Mesenchymal stem cell of adipose (primary cell): ENCODE data around the genes CHCHD10 and DDTL.

- CAGE, long polyA plus RNA = no peak
Observed at GRCh38 chr22:23695932-23696843, 5.4 kb downstream of the RGL4 start.

- CAGE, long polyA plus RNA = no peak
Observed at GRCh38 chr22:23767323-23768279, at the start of gene CHCHD10. TSS of gene CHCHD10 (minus strand) at chr22:23767972.

- CAGE, long polyA plus RNA = no peak
Observed at GRCh38 chr22:23773621-23774103, 1.0 kb downstream of the MMP11 start.

GRCh38 chr22:23833907-23834655 lies 4.7 kb downstream of the DERL3 start:
- CAGE, long polyA plus RNA = no peak

DNA sequence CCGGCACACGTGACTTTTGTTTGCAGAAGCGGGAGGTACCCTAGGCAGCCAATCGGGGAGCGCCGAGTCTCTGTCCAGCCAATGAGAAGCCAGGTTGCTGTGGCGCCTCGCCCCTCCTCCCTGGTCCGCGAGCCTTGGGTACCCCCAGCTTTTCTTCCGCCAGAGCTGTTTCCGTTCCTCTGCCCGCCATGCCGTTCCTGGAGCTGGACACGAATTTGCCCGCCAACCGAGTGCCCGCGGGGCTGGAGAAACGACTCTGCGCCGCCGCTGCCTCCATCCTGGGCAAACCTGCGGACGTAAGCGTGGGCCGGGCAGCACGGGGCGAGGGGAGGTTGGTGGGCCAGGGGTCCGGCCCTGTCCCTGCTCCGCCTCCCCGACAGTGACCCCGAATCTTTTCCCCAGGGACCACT lies at the start of gene DDTL:
Gene DDTL, plus strand, starts transcription at position 162 of the 410 bp plus-strand sequence.
- CAGE, long polyA plus RNA = no peak

DNA sequence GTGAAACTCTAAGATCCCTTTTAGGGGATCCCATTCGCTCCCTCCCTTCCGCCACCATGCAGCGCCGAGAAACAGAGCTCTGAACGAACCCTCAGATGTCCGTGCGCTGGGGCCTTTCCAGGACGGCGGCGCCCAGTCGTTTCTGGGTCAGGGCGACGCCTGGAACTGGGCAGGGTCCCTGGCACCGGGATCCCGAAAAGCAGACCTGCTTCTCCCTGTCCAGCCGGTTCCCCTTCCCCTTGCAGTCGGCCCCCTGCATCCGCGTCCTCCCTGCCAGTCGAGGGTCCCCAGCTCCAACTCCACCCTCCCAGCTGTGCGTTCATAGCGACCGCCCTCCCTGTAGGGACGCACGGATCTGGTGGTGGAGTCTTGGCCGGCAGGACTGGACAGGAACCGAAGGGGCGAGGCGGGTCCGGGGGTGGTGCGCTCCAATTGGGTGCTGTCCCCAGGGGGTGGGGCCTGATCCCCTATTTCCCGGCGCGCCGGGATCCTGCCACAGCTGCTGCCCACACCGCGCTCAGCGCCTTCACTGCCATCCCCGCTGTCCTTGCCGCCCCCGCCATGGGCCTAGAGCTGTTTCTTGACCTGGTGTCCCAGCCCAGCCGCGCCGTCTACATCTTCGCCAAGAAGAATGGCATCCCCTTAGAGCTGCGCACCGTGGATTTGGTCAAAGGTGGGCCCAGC lies 5.5 kb upstream of the DDT start:
- CAGE, long polyA plus RNA = no peak

DNA sequence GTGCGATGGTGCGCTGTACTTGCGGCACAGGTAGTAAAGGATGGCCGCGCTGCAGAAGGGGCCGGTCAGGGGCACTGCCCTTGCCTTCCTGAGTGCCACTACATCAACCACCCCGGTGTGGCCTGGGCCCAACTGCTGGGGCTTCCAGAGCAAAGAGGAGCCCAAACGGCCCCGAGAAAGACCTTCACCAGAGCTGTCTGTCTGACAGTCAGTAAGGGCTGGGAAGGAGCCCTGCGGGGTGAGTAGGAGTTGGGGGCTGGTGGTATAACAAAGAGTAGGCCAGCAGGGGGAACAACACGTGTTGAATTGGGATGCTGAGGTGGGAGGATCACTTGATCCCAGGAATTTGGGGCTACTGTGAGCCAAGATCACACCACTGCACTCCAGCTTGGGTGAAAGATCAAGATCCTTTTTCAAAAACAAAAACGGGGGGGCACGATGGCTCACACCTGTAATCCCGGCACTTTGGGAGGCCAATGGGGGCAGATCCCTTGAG lies 3.9 kb downstream of the GSTT4 start:
- CAGE, long polyA plus RNA = no peak

- CAGE, long polyA plus RNA = no peak
Observed at GRCh38 chr22:24050732-24051209, 39.7 kb downstream of the CABIN1 start.

DNA sequence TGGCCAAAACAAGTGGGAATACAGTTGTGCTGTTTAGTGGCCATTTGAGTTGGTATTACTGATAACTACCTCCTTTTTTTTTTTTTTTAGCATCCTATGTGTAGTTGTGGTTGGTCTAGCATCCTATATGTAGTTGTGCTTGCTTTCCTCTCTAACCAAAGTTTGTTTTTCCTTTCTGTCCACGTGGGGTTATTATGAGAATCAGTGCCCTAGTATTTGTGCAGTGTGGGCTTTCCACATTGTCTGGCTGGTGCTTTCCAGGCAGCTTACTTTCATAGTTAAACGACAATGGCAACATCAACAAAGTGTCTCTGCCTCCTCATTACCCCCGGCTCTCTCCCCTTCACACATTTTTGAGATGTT lies 19.0 kb downstream of the SPECC1L start:
- CAGE, long polyA plus RNA = no peak

- CAGE, long polyA plus RNA = no peak
Observed at GRCh38 chr22:24499546-24500126, 4.5 kb downstream of the UPB1 start.

DNA sequence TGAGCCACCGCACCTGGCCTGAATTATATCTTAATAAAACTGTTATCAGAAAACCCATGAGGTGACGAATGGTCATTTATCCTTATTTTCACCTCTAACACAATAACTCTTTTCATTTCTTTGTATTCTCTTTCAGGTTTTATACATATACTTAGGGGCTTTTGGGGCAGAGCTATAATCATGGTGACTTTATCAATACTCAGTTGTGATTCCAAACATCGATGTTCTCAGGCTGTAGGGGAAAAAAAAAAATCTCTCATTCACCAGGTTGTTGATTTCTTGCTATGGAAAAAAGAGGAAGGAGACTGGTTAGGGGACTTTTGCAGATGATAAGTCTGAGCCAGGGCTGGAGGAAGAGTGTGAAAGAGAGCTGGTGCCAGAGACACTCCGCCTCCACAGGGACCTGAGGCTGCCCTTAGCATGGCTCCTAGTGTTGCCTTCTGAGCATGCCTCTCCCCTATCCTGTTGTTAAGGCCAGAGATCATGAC lies 16.8 kb downstream of the UPB1 start:
- CAGE, long polyA plus RNA = no peak

- CAGE, long polyA plus RNA = no peak
Observed at GRCh38 chr22:24588232-24589129, 4.4 kb downstream of the LRRC75B start.

- CAGE, long polyA plus RNA = no peak
Observed at GRCh38 chr22:24603919-24604537, 1.0 kb downstream of the GGT1 start.

DNA sequence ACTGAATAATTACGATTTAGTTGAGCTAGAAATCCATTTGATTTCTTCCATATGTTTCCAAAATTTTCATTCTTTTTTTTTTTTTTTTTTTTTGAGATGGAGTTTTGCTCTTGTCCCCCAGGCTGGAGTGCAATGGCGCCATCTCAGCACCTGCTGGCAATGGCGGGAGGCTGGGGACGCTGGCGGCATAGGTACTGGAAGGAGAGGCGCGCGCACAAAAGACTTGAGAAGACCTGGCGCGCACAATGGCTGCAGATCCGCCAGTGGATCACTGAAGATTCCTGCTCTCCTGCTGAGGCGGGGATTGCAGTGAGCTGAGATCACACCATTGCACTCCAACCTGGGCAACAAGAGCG lies 57.6 kb downstream of the GGT1 start:
- CAGE, long polyA plus RNA = no peak

- CAGE, long polyA plus RNA = no peak
Observed at GRCh38 chr22:24707086-24707861, 67.2 kb downstream of the PIWIL3 start.

GRCh38 chr22:25138723-25139263 lies 60.9 kb upstream of the CRYBB3 start:
- CAGE, long polyA plus RNA = no peak

- CAGE, long polyA plus RNA = no peak
Observed at GRCh38 chr22:25343210-25344041, 124.0 kb downstream of the CRYBB2 start.

DNA sequence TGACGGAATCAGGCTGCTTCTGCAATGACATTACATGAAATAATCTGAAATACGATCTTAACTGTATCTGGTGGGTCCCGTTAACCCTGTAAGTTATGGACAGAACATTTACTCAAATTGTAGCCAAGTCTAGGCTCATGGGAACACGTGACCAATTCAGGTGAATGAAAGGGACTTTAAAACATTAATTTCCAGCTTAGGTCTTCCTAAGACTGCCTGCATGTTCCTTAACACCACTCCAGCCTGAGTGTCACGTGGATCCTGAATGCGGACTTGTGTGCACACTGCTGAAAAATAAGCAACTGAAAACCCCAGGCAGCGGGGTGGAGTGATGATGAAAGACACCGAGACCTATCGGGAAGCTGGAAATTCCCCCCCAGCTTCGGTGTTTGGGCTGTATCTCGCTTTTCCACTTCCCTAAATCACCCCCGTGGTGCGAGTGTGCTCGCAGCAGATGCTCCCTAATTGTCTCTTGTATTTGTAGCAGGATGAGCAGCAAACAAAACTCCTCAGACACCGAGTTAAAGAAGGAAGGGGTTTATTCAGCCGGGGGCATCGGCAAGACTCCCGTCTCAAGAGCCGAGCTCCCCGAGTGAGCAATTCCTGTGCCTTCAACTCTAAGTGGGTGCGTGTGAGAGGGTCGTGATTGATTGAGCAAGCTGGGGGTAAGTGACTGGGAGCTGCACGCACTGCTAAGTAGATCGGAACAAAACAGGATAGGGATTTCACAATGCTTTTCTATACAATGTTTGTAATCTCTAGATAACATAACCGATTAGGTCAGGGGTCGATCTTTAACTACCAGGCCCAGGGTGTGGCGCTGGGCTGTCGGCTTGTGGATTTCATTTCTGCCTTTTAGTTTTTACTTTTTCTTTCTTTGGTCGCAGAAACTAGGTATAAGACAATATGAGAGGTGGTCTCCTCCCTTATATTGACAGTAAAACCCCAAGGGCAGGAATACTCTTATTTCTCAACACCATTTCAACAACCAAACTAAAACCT lies 144.8 kb upstream of the GRK3 start:
- CAGE, long polyA plus RNA = no peak

DNA sequence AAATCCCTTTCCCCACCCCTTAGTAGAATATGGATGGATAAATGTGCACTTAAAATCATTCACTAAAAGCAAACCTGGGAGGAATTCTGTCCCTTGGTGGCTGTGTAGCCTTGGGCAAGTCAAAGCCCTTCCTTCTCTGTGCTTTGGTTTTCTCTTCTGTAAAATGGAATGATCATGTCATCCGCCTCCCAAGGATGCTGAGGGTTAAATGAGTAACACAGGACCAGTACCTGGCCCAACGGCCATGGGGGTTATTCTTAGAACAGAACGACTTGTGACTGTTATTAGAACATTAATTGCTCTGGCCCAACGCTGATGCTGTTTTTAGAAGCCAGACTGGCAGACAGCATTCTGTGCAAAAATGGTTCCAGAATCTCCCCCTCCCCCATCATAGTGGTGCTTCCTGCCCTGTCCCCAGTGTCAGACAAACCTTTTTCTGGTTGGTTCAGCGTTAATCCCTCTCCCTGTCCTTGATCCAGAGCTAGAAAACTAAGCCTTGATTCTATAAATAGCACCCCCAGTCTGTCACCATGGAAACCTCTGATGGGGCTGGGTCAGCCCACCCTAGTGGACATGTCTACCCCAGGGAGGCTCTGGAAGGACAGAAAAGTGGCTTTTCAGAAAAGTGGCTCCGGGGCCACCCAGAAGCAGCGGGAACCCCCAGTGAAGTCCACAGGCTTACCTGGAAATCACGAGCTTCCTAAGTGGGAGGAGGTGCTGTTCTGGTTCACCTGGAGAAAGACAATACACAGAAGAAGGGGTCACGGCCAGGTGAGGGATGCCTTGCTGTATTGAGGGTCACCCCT lies 15.5 kb upstream of the TFIP11 start:
- CAGE, long polyA plus RNA = no peak

GRCh38 chr22:26548822-26549474 lies 36.7 kb upstream of the TFIP11 start:
- CAGE, long polyA plus RNA = no peak